ENCODE measurements around a stretch of chr11.

DNA sequence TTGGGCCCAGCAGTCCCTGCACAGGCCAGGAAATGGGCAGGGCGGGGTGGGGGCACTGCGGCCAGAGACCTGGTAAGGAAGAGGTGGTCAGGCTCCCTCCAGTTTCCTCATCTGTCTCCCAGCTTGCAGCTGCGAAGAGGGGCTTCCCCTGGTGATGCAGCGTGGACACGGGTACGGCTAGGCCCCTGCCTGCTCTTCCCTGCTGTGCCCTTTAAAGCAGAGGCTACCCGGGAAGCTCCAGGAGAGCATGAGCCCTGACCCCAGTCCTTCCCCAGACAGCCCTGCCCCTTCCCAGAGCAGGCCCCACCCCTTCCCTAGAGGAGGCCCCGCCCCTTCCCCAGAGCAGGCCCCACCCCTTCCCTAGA is 44.9 kb upstream of the MUC5AC start:
- PRO-cap: no peak

DNA sequence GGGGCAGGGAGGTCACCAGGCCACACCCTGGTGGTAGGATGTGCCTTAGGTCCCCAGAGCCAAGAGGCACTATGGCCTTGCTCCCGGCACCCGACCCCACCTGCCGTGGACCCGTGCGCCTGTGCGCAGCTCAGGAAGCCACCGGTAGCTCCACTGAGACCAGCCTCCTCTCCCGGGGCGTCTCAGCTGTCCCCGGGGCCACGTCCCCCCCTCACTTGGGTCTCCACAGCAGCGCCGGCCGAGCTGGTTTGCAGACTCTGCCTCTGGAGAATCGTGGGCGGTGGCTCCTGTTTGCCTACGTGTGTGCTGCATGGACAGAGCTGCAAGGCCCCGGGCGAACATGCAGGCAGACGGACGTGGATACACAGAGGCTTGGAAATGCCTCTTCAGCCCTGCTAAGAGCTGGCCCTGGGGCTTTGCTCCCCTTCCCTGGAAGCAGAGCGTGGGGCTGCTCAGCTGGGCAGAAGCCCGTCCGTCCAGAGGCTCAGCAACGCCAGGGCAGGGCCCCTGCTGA is 15.4 kb upstream of the MUC5B start:
- PRO-cap: no peak

GRCh38 chr11:1254972-1255530 is 32.2 kb downstream of the MUC5B start:
- PRO-cap: no peak

DNA sequence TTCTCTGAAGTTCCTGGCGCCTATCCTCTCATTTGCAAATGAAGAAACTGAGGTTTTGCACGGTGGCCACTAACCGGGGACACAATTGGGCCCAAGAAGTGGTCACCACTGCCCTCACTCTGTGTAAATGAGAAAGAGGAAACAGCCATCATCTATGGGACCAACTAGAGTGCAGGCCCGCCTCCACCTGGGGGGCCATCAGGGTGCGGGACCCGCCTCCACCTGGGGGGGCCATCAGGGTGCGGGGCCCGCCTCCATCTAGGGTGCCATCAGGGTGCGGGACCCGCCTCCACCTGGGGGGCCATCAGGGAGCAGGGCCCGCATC is 812 bp downstream of the TOLLIP start:
- PRO-cap: no peak

DNA sequence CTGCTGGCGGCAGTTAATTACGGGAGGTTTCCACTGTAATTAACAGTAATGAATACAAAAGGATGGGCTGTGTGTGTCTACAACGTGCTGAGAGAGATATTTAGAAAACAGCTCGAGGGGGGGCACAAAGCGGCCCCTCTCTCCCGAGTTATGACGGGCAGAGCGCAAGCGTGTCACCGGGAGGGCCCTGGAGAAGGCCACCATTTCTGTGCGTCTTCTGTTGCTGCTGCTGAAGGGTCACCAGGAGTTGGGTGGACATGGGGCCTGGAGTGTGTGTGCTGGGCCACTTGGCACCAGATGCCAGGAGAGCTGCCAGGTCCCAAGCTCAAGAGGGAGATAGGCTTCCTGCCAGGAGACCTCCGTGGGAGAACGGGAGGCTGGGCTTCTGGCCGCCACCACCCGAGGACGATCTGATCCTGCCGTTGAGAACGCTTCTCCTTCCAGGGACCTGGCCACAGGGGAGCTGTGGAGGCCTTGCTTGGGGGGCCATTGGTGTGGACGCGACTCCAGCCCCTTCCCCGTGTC is 2.2 kb downstream of the BRSK2 start:
- PRO-cap: no peak

DNA sequence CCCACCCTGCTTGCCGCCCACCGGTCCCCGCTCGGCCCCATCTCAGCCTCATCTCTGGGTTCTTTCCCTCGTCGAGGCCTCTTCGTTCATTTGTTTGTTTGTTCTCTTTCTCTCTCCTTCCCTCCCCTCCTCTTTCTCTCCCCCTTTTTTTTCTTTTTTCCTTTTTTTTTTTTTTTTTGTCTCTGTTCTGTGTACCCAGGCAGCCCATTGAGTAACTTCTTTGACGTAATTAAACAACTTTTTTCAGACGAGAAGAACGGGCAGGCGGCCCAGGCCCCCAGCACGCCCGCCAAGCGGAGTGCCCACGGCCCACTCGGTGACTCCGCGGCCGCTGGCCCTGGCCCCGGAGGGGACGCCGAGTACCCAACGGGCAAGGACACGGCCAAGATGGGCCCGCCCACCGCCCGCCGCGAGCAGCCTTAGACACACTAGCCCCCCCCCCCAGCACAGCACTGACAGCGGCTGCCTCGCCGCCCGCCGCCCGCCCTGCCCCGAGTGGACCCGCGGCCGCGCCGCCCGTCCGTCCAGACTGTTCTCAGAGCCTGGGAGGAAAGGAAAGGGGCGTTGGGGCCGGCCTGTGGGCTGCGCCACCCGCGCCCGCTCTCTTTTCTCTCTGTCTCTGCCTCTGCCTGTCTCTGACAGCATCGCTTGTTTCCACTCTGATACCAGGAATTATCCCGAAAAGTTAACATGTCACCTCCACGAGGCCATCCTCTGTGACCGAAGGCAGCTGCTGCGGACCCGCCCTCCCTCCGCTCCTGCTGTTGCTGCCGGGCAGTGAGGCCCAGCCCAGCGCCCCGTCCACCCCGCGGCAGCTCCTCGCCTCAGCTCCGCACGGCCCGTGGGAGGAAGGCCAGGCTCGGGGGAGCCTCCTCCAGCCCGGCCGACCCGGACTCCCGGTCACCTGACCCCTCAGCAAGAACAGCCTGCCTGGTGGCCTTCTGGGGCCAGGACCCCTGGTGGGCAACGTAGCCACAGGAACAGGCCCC is 26.0 kb downstream of the MOB2 start:
- PRO-cap: no peak

- PRO-cap: no peak
These were observed 25.2 kb downstream of the MOB2 start for GRCh38 chr11:1461290-1461772.

DNA sequence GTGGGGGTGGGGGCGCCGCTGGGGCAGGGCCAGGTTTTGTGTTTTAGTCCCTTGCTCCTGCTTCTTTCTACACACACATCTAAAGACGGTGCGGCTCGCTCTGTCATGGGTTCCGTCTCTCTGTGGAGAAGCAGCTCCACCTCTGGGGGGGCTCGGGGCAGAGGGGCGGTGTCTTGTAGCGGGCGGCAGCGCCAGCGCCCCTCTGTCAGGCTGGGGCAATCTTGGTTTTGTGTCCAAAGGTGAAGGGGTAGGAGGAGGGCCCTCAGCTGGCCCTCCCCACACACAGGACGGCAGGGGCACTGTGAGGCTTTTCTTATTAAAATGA is 24.8 kb downstream of the MOB2 start:
- PRO-cap: no peak

DNA sequence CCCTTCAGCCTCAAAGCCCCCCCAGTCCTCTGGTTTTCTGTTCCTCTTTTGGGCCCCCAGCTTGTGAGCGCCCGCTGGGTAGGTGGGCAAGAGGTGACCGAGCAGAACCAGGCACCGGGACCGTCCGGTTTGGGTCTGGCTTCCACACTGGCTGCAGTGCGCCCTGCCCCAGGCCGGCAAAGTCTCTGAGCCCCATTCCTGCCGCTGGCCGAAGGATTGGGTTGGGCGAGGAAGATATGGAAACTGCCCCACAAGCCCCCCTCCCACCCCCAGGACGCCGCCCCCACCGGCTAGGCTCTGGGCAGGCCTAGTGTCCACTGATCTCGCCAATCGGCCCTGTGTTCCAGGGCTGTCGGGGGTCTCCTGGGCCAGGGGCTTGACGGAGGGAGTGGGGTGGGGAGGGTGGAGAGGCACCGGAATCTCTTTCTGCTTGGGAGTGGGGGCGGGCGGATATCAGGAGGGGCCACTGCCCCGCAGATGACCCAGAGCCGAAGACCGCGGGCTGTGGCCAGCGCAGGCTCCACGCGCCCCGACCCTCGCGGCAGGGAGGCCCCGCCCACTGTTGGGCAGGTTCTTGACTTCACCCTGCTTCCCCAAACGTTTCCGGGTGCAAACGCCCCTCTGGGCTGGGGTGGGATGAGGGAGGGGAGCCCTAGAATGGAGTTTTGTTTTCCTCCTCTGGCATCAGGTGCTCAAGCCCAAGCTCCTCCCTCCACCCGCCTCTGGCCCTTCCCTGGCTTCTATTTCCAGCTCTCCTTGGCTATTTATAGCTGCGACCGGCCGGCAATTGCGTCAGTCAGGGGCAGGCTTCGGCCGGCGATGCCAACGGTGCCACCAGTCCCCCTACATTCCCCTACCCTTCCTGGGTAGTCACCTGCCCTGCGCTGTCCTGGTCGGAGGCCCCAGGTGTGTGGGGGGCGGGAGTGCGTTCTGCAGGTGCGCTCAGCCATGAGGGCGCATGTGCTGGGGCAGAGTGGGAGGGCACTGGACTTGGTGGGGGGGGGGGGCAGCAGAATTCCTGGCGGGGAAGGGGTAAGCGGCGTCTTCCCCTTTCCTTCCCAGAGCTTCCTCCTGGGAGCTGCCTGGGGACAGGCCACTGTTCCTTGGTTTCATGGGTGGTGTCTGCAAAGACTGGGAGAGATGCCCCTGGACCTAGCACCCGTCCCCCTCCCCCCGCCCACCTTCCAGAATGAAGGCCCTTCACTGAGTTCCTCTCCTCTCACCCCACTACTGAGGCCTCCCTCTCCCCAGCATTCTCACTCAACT is 23.9 kb downstream of the DUSP8 start:
- PRO-cap: bidirectional peak, plus-strand start at position 792 of the sequence, minus-strand start at position 735 of the sequence

DNA sequence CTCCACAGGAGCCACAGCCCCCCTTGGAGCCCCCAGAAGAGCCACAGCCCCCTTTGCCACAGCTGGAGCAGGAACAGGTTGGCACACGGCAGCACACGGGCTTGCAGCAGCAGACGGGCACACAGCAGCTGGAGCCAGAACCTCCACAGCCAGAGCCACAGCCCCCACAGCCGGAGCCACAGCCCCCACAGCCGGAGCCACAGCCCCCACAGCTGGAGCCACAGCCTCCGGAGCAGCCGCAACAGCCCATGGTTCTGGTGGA is 152 bp downstream of the KRTAP5-1 start:
- PRO-cap: no peak

DNA sequence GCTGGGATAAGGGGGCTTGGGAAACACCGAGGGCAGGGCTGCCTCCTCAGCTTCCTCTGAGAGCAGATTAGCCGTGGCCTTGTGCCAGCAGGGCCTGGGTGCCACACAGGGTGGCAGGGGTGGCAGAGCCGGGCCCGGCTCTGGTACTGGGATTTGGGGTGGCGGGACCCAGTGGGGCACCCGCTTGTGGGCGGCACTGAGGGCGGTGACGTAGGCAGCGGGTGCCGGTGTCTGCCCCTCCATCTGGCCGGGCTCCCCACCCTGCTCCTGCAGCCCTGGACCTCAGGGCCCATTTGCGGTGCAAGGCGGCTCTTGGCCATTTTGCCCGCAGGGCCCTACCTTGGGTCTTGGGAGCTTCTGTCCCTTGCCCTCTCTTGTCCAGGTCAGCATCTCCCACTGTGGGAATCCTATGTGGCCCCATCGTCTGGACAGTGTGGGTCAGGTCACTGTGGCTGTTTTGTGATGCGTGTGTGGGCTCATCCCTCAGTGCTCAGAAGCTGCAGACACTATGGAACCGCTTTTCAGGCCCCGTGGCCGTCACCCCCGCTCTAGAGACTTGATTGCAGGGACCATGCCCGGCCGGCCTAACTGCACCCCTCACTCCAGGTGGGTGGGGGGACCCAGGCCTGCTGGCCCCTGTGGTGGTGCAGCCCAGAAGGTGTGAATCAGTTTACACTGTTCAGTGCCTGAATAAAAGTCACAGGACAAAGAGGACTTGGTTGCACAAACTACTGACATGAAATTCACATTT is 29.7 kb upstream of the KRTAP5-6 start:
- PRO-cap: no peak

GRCh38 chr11:1785826-1786290 is 22.1 kb upstream of the CTSD start:
- PRO-cap: no peak

DNA sequence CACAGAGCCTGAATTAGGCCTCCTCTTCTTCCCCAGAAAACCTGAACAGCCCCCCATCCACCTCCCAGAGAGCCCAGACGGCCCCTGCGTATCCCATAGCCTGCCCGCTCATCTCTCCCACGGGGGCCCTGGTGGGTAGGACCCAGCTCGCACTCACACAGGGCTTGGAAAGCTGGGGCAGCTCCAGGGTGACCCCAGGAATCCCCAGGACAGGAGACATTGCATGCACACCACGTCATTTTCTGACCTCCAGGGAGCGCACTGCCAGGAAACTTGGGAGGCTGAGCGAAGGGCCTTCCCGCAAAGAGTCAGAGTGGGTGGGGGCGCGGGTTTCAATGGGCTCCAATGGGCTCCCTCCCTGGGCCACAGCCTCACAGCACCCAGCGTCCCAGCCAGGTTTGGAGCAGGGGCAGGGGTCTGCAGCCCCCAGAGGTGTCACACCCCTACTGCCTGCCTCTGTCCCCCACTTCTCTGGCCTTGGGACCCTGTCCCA is 8.2 kb upstream of the SYT8 start:
- PRO-cap: no peak

DNA sequence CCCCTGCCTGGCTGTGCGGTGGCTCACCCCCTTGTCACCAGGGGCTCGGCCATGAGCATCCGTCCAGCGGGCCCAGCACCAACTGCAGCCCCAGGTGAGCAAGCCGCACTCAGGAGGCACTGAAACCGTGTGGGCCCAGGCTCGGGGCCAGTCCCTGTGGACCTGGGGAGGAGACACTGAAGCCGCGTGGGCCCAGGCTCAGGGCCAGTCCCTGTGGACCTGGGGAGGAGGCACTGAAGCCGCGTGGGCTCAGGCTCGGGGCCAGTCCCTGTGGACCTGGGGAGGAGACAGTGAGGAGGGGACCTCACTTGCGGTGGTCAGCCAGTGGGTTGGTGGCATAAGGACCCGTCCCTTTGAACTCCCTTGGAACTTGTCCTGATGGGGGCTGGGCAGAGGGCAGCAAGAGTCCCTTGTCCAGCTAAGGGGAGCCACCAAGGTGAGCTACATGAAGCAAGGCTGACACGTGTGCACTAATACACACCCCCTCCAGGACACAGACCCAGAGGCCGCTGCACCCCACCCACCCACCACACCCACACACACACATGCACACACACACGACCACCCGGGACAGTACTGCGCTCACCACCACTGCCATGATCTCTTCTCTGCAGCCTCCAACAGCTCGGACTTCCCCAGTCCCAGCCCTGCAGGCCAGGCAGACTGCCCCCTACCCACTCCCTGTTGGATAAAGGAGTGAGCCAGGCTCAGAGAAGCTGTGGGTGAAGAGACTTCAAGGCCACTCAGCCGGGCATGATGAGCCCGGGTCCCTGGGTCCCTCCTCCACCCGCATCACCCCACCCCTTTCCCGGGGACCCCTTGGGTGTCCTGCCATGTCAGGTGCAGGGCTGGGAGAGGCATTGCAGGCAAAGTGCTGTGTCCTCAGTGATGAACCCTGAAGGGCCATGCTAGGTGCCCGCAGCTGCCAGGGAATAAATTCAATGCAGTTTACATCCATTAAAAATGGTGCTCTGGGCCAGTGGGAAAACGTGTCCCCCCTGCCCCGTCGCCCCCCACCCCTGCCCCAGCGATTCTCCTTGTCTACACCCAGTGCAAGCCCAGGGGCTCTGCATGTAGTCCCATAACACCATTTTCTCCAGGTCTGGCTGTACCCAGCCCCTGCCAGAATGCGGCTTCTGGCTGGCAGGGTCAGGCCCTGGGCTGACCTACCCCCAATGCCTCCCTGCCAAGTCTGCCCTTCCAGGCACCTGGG is 14.3 kb downstream of the LSP1 start:
- PRO-cap: no peak

DNA sequence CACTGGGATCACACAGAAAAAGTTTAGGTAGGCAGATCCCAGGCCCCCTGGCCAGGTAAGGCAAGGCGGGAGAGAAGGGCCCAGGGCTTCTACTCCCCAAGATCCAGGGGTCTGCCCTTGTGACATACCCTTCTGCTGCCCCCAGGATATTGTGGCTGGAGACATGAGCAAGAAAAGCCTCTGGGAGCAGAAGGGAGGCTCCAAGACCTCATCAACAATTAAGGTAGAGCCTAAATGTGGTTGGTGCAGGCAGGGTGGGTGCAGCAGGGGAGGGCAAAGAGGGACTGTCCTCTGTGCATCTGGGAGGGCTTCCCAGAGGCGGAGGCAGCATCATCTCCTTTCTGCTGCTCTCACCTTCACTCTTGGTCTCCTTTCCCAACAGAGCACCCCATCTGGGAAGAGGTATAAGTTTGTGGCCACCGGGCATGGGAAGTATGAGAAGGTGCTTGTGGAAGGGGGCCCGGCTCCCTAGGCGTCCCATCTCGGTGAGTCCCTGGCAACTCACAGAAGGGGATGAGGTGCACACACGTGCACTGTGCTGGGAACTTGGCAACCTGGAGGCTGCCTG is 4.5 kb downstream of the PRR33 start:
- PRO-cap: no peak

GRCh38 chr11:1921623-1922070 is 2.1 kb downstream of the TNNT3 start:
- PRO-cap: no peak

DNA sequence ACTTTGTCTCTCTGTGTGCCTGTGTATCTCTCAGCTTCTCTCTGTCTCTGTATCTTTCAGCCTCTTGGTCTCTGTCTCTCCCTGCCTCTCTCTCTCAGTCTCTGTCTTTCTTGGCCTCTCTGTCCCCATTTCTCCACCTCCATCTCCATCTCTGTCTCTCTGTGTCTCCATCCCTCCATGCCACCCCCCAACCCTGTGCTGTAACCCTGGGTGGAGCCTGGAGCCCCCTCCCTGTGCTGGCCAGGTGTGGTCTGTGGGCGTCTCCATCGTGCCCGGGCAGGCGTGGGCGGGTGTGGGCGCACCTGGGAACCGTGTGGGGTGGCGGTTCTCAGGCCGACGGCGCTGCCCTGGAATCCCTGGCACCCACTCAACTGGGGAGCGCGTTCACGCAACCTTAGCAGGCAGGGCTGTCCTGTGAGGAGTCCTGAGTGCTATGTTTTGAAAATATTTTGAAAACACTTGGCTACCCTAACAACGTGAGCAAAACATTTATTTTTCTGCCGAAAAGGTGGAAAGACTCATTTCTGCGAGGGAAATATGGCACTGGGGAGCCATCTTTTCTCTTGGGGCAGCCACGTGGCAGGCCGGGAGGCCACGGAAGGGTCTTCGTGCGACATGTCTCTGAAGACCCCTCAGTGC is 4.7 kb downstream of the TNNT3 start:
- PRO-cap: no peak

DNA sequence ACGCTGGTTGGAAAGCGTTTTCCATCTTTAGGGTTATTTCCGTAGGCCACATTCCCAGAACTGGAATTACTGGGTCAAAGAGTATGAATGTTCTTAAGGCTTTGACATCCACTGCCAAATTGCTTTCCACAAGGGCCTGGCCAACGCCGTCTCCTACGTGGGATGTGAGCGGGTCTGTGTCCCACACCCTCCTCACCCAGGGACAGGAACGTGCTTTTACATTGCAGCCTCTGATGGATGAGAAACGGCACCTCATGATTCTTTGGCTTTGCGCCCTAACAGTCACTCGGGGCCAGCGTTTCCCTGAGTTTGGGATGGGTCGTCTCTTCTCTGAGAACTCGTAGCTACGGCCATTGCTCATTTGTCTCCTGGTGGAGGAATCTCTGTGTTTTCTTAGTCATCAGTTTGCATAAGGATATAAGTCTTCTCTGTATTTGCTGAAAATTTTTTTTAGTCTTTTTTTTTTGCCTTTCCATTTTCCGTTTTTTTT is 11.8 kb downstream of the TNNT3 start:
- PRO-cap: no peak

GRCh38 chr11:1966505-1966899 is 19.4 kb downstream of the MRPL23 start:
- PRO-cap: no peak

GRCh38 chr11:1967914-1968275 is 20.8 kb downstream of the MRPL23 start:
- PRO-cap: no peak